HT-29 (cell line): Measurements from ENCODE around the genes YAE1 and GLI3.

GRCh38 chr7:39085519-39086279 lies 108.0 kb downstream of the POU6F2 start:
- RAMPAGE, long total RNA: no peak

DNA sequence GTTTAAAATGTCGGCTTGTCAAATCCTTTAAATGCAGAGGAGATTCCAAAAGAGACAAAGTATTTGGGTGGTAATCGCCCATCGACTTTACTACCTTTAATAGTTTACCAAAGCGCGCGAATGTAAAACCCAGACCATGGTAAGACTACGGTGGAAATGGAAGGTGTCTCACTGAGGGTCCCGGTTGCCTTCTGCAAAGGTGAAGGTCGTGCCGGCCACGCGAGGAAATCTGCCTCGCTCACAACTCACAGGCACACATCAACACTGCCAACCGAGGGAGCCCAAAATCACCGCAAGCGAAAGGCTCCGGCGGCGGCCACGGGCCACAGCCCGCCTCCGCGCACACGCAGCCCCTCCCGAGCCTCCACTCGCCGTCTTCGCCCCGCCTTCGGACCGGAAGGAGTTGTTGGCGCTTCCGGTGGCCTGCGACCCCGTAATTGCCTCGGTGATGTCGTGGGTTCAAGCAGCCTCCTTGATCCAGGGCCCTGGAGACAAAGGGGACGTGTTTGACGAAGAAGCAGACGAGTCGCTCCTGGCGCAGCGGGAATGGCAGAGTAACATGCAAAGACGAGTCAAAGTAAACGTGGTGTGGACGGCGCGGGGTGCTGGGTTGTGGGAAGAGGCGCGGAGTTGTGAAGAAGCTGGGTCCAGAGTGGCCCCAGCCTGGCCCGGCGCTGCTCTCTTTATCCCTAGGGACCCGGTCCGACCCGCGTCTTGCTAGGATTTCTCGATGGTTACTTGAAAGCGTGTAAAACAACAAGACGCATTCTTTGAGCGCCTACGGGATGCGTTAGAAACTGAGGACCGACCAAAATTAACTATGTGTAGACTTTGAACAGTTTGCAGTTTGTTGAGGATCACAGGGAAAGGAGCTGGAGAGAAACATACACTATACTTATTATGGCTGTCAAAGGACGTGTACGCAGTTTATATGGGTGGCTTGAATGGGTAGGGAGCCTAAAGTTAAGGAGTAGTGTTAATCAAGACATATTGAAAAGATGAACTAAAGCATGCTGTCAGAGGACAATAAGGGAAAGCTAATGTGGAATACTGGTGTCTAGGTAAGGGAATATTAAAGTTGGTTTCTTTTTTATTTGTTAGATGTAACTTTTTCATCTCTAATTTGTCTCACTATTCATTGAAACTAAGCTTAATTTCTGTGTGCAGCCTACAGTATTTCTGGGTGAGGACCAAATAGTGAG lies at the start of gene YAE1:
Gene YAE1 (plus strand): TSS at position 434 of the 1,202 bp plus-strand sequence.
- RAMPAGE, long total RNA: start-site peak on the plus strand centred at position 421 of the sequence, 50 bp wide, 92 and 83 reads in 2 replicates

DNA sequence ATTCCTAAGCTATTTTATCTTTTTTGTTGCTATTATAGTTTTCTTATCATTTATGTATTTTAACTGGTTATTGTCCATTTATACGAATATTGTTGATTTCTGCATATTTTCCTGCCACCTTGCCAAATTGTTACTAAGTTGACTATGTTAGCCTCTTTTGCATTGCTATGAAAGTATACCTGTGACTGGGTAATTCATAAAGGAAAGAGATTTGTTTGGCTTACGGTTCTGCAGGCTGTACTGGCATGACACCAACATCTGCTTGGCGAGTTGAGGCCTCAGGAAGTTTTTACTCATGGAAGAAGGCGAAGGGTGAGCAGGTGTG lies 8.3 kb downstream of the RALA start:
- RAMPAGE, long total RNA: no peak

DNA sequence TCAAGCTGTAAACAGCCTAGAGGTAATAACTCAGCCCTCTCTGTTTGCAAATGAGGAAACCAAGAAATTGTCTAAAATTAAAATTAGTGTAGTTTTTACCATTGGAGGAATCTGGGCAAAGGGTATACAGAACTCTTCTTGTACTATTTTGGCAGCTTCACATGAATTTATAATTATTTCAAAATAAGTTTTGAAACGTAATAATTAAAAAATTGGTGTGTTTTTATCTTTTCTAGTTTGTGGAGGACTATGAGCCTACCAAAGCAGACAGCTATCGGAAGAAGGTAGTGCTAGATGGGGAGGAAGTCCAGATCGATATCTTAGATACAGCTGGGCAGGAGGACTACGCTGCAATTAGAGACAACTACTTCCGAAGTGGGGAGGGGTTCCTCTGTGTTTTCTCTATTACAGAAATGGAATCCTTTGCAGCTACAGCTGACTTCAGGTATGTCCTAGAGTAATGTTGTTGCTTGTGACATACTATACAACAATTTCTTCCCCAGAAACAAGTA lies 66.8 kb downstream of the RALA start:
- RAMPAGE, long total RNA: no peak

DNA sequence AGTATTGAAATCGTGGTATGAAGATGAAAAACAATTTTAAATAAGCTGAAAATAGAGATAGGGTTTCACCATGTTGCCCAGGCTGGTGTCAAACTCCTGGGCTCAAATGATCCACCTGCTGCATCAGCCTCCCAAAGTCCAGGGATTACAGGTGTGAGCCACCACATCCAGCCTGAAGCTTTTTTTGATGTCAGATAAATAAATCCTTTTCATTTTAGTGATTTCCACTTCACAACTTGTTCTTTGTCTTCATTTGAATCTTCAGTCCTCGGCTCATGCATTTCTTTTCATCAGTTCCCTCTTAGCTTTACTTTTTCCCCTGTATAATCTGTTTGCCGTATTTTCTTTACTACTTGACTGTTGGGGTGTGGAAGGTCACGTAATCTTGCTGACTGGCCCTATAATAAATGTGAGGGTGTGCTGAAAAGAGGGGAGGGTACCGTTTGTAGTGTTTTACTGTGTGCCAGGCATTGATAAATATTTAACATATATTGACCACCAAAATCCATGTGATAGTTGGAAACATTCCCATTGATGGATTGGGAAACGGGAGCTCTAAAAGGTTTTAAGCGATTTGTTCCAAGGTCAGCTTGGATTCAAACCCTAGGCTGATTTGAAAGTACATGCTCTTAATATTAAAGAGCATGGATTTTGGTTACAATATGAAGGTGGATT lies 4.8 kb downstream of the CDK13 start:
- RAMPAGE, long total RNA: no peak

- RAMPAGE, long total RNA: no peak
Measured at GRCh38 chr7:39979436-39980265, 29.6 kb downstream of the CDK13 start.

DNA sequence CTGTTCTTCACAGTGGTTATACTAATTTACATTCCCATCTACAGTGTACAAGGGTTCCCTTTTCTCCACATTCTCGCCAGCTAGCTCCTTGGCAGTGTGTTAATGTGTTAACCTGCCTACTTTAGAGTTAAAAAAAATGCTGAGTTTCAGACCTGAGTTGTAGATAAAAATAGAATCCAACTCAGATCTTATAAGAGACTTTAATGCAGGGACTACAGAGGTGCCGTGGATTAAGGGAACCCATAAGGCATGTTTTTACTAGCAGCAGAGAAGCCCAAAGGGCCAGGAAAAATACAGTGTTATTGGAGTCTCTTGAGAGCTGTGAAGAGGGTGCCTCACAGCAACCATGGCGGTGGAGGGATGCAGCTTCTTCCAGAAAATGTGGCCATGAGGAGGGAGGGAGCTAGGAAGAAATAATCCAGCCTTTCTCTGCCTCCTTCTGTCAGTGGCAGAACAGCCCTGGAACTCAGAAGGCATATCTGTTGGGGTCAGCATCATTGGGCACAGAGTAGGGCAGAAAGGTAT lies 35.6 kb downstream of the CDK13 start:
- RAMPAGE, long total RNA: no peak

DNA sequence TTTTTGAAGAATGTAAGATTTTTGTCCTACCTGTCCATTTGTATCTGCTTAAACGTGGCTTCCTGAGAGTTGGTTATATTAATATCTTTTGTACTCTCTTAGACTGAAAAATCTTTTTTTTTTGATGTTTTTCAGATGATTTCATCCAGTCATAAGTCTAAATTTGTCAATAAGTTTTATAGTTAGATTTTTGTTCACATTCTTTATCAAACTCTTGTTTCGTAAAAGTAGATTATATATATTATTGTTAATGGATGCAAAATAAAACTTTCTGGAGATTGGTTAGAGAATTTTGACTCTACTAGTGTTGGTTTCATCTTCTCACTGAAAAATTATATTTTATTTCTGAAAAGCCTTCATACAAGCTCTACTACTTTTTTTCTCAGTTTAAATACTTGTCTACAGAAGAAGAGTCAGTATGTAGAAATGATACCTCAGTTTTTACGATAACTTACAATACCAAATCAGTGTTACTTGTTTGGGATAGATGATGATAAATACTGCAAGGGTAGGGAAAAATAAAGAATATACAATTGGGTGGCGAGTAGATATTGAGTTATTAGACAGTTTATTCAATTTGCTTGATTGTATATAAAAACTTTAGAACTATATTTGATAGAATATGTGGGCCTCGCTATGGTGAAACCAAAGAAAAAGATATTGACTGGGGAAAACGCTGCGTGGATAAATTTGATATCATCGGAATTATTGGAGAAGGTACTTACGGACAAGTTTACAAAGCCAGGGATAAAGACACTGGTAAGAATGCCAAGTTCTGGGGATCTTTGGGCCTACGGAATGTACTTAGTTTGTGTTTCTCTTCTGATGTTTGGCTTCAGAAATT lies 48.9 kb downstream of the CDK13 start:
- RAMPAGE, long total RNA: no peak

- RAMPAGE, long total RNA: no peak
Measured at GRCh38 chr7:40756907-40757157, 622.0 kb downstream of the SUGCT start.

GRCh38 chr7:41705918-41706843 lies 3.3 kb upstream of the INHBA start:
- RAMPAGE, long total RNA: no peak

DNA sequence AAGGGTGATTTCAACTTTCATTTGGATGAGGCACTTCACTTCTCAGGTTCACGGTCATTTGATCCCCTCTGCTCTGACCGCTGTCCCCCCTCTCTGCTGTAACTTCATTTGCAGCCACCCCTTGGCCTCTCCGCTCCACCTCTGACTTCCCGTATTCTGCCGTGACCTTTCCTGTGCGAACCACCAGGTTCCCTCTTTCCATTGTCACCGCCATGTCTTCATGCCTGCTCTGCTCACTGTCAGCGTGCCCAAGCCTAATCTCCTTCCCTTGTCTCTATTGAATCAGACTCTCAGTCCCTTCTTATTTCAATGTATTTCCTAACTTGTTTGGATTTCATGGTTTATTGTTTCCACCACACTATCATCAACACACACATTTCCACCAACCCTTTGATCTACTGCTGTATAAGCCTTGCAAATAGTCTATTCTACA lies 29.9 kb upstream of the INHBA start:
- RAMPAGE, long total RNA: no peak

DNA sequence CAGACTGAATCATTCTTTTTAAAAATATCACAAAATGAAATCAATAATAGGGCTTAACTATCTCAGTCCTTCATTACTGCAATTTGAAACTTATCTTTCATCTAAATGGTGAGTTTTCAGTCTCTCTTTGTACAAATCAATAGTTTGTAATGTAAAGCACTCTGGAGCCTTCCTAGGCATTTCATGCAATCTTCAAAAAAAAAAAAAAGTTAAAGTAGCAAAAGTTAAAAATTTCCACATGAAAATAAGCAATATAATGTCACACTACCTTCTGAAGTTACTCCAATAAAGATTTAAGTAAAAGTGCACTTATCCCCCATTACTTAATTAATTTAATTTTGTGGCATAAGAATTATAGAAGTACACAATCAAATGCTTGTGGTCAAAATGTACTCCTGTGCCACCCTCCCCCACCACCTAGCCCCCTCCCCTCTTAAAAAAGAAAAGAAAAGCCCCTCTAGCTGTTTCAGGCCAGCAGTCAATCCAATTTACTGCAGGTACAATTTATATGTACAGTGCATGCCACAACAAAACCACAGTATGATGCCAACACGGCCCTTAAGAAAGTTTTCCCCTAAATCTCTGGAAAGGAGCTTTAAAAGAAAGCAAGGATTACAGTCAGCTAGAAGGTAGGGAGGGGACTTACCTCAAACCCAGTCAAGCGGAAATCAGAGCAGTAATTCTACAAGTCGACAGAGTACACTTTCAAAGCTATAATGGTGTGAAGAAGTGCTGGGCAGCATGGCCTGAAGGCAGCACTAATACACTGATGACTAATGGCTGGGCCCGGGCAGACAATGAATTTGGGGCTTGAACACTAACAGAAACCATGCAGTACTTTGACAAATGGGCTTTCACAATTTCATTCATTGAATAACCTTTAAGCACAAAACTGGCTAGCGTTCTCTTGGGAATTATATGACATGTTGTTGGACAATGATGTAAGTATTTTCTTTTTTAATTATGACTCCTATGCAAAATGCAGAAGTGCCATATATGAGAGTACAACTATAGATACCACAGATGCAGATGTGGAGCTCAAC lies 5.0 kb downstream of the GLI3 start:
- RAMPAGE, long total RNA: no peak

- RAMPAGE, long total RNA: no peak
Measured at GRCh38 chr7:42237116-42237776, at the start of gene GLI3. GLI3 (minus strand) TSS chr7:42237209.

GRCh38 chr7:43059344-43059671 lies 53.1 kb upstream of the HECW1 start:
- RAMPAGE, long total RNA: no peak

GRCh38 chr7:43302078-43302960 lies 189.9 kb downstream of the HECW1 start:
- RAMPAGE, long total RNA: no peak

DNA sequence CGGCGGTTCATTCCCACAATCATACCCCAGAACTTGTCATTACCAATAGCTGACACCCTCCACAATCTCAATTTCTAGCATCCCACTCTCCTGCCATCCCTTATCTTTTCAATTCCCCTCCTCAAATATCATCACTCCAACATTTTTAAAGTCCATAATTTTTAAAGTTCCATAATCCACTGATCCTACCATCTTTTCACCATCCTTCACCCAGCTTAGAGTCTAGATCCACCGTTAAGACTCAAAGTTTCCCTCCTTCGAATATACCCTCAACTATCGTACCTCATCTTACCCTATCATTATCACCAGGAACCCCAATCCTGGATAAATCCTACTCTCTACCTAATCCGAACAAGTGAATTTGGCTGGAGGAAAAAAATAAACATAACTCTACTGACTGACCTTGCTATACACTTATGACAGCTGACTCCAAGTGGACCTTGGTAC lies 35.8 kb downstream of the COA1 start:
- RAMPAGE, long total RNA: no peak

DNA sequence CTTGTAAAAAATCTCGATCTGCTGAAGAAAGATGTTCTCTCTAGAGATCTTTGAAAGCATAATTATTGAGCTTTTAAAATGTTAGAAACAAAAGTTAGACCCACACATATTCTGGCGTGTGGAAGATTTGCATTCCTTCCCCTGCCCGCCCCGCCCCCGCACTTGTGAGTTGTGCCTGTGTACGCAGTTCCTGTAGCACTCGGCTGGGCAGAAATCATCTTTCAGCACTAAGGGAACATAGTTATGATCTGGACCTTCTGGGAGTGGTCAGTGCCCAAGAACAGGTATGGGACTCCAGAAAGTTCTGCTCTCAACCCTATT lies 5.5 kb downstream of the BLVRA start:
- RAMPAGE, long total RNA: no peak

DNA sequence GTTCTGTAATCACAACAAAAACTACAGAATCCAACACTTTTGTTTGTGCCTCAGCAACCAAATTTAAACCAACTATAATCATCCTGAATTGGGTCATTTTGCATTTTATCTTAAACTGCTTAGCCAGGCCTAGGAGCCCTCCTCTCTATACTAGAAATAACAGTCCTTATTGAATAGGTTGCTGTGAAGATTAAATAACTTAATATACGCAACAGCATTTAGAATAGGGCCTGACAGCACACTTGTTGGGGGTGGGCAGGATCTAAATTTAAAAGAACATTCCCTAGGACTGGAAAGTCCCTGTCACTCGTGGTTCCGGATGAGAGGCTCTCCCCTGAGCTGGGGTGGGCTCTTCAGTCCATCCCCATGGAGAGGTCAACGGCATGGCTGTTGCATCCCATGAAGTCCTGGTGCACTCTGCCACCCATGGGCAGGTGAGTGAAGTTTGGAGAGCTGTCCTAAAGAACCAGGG lies 5.4 kb downstream of the URGCP start:
- RAMPAGE, long total RNA: no peak

DNA sequence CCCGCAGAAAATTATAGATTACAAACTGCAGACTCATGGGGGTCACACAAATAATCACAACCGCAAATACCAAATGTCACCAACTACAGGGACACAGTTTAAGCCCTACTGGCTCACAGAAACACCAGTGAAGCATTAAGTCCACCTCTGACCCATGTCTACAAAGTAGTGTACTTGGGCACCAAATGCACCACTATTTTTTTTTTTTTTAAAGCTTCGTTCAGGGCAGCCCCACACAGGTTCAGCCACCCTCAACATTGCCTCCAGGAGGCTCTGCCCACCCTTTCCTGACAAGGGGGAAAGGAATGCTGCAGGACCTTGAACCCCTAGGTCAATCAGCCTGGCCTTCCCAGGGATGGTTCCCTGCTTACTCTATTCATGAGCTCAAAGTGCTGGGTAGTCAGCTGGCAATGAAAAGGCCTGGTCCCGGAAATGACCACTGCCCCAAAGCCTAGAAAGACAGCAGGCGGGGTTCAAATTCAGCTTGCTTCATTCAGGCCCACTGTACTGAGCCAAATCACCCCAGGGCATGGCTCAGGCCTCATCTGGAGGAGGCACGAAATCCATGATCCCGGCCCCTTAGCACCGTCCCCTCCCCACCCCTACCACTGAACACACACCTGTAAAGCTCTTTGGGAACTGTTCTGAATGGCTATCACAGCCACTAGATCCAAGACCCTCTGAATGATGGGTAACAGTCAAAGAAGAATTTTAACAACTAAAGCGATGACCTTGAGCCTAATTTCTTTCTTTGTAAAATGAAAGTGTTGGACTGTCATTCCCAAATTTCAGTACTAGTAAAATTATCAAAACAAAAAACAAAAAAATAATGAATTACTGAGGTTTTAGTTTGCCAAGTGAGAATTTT lies 1.2 kb downstream of the URGCP start:
- RAMPAGE, long total RNA: no peak

DNA sequence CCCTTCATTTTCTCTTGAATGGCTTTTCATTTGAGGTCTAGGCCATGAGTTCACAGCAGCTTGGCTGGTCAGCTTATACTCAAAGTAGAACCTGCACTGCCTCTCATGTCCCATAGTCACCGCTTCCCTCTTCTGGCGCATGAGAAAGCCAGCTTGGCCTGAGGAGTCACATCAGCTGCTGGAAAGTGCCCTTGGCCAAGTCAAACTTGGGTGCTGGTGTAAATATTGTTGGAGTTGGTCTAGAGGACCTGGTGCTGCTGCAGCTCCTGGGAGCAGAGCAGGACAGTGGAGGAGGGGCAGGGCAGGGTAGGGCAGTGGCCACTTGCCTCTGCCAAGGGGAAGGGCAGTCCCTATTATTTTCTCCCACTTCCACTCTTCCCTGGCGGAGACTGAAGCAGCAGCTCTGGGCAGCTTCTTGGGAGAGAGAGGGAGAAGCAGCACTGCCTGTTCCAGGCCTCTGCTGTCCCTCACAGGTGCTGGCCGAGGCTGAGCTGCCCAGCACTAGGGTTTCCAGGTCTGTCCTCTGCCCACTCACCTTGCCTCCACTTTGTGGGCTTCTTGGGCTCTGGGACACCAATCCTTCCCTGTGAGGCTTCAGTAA lies 12.8 kb downstream of the UBE2D4 start:
- RAMPAGE, long total RNA: no peak